OVCAR3 (cell line): ENCODE measurements around a stretch of chr11.

- RRBS = no CpG with 5 or more reads among the region's 4 CpGs
These were observed 63.5 kb upstream of the GRIK4 start for GRCh38 chr11:120447825-120448578.

DNA sequence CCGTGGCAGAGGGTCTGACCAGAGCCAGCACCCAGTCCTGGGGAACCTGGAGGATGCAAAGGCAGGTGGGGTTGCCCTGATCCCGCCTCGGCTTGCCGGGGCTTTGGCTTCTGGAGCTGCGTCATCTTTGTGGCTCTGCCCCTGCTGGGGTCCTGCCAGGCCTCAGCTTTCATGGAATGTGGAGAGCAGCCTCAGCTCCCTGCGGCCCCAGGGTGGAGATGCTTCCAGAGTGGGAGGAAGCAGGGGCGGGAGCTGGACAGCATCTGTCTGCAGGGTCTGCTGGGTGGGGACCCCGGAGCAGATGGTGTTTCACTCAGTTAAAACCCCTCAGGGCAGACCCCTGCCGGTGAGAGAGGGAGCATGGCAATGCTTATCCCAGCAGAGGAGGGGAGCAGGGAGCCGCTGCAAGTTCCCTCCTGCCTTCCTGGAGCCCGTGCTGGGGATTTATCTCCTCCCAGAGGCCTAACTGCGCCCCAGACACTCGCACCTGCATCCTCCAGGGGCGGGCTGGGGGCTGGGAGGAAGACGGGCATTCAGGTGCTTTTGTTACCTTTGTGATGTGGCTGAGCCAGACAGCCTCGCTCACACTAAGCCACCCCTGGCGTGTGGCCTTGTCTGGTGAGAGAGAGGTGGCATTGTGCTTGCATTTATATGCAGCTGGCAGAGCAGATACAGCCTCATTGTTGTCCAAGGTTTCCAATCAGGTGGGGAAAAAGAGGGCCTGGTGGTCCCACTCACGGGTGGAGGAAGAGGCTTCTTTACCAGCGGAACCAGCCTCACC, 15.7 kb downstream of the GRIK4 start:
- RRBS = 100% methylated on average over 1 of the region's 19 CpGs

DNA sequence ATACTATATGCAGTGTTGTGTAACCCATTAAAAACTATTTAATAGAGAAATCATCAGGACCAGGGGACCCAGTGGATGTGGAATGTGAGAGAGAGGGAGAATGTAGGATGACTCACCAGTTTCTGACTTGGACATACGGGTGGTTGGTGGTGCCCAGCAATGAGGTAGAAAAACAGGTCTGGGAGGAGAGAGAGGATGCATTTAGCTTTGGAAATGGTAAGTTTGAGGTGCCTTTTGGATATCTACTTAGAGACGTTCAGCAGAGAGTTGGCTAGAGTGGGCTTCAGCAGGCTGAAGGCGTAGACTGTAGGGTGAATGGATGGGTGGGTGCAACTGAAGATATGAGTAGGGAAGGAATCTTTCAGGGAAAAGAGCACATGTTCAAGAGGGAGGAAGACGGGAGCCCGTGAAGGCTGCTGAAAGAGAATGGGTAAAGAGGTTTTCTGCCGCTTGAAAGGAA, 111.8 kb upstream of the TBCEL start:
- RRBS = no CpG with 5 or more reads among the region's 6 CpGs

- RRBS = no CpG with 5 or more reads among the region's 18 CpGs
These were observed 839 bp downstream of the TBCEL start for GRCh38 chr11:121024370-121025512.

GRCh38 chr11:121358968-121359171, 66.3 kb downstream of the SC5D start:
- RRBS = no CpG with 5 or more reads among the region's 1 CpG

DNA sequence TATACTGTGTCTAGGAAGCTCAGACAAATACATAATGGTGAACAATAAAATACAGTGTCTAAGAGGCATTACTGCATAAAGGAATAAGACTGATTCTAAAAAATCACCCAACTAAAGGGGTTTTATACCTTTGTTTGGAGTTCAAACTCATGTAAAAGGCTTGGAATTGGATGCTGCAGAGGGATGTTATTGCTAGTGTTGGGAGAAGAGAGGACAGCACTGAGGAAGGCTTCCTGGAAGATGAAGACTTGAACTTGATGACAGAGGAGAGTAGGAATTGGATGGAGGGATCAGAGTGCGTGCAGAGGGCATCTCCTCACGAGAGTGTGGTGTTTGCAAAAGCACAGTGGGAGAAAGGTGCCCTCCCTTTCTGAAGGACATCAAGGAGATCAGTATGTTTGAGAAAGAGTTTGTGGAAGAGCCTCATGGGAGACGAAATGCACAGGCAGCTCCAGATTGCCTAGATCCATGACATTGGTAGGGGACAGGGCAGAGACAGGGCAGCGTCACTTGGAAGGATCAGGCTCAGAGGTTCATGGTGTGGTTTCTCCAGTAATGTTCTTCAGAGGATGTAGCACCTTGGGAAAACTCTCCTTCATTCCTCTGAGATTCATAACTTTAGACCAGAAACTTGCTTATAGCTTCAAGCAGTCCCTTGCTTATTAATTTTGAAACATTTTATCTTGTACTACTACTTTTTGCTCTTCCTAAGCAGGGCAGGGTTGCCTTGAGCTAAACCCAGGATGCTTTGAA, 44.0 kb downstream of the SORL1 start:
- RRBS = no CpG with 5 or more reads among the region's 4 CpGs

DNA sequence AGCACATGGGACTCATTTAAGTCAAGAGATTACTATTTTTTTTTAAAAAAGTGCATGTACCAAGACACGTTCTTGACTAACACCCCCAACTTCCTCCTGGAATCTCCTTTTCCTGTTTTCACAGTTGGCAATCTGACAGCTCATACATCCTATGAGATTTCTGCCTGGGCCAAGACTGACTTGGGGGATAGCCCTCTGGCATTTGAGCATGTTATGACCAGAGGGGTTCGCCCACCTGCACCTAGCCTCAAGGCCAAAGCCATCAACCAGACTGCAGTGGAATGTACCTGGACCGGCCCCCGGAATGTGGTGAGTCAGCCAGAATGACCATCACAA, 162.6 kb downstream of the SORL1 start:
- RRBS = 100% methylated on average over 1 of the region's 4 CpGs

DNA sequence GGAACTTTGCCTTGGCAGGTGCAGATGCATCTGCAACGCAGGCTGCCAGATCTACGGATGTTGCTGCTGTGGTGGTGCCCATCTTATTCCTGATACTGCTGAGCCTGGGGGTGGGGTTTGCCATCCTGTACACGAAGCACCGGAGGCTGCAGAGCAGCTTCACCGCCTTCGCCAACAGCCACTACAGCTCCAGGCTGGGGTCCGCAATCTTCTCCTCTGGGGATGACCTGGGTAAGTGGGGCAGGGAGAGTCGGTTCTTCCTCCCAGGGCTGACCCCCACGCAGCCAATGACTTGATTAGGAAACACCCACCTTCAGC, 175.4 kb downstream of the SORL1 start:
- RRBS = no CpG with 5 or more reads among the region's 9 CpGs

DNA sequence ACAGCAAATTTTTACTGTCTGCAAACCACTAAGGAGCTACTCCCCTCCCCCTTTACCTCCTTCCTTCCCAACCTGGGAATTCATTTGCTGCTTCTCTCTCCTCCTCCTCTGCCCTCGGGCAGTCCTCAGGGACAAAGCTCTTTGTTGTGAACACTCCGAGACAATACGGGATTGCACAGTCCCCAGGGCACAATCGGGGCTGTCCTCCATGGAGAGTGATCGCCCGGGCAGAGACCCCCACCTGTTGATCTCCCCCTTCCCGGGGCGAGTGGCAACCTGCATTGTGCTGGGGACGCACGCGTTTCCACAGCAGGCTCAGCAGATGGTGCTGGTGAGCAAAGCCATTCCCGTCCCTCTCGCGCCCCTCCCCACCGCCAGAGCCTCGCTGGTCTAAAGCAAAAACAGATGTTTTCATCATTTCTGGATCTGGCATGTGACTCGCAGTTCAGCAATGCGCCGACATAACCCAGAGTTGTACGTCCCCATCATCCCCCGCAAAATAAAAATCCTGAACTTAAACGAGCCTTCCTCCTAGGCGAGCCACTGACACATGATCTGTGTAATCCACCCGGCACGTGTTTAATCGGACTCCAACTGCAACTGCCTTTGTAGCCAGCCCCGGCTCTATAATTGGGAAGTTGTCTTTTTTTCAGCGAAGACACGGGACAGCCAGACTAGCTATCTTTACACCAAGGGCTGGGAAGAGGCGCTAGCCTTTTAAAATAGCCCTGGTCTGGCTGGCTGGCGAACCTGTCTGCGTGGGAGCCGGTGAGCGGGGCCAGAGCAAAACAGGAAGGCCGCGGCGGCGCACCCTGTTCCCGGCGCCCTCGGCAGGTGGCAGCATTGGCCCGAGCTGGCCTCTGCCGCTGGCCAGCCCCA, 203.5 kb downstream of the SORL1 start:
- RRBS = 10% methylated on average over 9 of the region's 43 CpGs

DNA sequence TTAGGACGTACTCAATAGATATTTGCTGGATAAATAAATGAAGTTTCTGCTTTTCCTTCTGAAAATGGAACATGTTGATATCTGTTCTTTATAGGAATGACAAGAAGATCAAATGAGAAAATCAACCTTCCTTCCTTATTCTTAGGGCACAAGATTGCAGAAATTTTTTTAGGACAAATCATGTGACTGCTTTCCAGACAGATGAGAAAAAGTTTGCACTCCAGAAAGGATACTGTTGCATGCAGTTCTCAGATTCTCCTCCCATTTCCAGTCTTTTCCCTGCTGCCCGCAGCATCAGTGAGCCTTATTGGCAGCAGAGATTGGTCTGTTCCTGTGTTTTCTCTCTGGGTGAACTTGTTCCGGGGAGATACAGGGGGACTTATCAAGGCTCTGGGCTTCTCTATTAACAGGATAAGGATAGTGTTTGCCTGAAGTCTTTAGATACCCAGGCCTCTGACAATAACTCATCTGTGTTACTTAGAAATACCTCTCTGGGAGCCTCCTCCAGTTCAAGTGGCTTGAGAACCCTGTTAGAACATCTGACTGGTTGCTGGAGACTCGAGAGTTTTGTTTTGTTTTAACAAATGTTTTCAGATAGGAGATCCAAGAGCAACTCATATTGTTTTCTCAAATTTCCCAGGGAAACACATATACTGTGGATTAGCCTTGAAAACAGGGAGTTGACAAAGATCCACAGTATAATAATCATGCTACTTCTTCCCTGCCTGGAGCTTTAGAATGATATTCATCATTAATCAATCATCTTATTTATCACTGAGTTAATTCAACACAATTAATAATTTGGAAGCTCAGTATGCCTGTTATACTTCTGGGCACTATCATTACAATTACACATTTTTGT, 154.6 kb downstream of the BLID start:
- RRBS = no CpG with 5 or more reads among the region's 4 CpGs

DNA sequence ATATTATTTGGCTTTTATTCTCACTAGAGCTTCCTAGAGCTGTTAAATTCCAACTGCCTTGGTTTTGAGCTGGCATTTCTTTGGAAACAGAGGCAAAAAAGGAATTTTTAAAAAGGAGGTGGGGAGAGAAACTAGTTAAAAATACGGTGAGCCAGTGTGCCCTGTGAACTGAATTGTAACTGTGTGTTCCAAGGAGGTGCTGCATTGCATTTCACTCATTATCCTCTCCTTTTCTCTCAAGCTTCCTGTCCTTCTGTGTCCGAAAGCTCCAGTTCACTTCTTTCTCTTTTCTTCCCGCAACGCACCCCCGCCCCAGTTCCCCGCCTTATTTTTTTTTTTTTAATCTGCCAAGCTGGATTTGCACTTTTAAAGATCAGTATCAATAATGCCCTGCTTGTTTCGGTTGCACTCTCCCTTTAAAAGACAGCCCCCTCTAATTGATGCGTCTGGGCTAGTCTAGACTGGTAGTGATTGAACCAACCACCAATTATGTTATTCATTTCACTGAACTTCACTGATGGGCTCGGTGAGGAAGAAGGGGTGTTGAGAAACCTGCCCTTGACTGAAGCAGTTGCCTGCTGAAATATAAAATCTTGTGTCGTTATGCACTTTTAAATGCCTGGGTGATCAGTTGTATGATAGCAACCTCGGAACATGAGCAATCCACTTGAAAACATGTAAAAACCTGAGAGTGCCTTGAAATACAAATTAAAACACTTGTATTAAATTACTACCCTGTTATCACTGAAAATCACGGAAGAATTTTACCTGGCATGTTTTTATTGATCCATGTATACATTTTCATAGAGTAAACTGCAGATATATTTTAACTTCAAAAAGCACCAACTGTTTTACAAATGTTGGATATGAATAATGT, 18.4 kb downstream of the BLID start:
- RRBS = no CpG with 5 or more reads among the region's 12 CpGs

DNA sequence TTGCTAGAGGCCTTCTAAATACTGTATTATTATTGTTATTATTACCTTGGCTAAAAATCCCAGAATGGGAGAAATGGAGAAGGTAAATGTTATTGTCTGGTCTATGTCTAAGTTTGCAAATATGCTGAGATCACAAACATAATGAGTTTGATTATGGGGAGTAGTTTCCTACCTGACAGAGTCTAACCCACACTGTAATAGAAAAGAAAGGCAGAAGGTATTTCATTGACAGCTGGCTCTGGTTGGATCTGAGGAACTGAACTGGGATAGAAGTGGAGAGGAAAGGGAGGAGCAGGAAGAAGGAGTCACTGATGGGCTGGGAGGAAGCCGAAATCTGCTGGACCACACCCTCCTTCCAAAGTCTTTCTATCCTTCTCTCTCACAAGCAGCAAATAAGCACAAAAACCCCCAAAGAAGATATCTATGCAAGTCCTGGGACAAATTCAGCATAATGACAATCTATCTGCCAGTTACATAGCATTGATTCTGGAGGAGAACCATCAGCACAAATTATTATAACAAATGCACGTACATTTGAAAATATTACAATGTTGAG, 11.7 kb downstream of the BLID start:
- RRBS = no CpG with 5 or more reads among the region's 2 CpGs

DNA sequence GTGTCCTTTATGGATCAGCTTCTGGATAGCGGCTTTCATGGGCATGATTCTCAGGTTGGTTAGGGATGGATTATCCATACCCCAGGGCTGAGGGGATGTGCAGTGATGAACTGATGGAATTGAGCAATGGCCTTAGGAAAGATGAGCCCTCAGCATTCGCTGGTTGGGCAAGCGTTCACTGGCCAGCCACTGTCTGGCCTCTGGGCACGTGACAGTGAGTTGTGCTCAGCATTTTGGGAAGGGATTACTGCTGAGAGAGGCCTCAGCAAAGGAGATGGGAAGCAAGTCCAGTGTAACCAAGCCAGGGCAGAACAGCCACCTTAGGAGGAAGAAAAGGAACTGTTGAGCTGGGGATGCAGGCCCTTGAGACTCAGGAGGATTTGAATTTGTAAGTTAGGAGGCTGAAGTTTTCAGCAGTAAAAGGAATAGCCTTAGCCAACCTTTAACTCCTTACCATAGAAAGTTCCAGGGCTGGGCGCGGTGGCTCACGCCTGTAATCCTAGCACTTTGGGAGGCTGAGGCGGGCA, 17.4 kb downstream of the UBASH3B start:
- RRBS = no CpG with 5 or more reads among the region's 8 CpGs

- RRBS = no CpG with 5 or more reads among the region's 8 CpGs
These were observed 61.6 kb downstream of the UBASH3B start for GRCh38 chr11:122716948-122717632.

DNA sequence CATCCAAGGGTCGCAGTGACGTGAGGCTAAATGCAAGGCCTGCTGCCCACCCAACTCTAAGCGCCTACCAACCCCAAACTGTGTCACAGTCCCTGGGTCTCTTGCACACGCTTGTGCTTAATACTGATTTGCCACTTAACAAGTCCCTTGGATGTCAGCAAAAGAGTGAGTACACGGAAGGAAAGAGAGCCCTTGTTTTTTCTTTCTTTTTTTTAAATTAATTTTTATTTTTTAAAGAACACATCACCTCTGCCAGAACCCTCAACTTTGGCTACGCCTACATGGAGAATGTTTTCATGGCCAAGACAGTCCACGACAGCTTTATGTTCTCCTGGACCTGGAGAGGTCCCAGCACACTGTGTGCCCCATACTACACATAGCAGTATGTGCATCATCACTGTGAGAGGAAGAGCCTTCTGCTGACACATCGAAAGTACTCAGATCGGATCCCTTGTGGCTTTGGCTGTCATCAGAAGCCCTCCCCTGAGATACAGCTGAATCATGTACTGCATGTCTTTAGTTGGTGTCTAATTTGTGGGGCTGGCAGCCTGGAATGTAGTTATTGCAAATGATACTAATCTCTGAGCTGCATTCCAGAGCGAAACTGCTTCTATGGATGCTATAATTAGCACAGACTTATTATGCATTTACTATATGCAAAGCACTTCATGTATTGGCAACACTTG, 89.5 kb upstream of the CRTAM start:
- RRBS = no CpG with 5 or more reads among the region's 10 CpGs

- RRBS = no CpG with 5 or more reads among the region's 6 CpGs
These were observed 11.9 kb downstream of the CRTAM start for GRCh38 chr11:122850119-122850710.

DNA sequence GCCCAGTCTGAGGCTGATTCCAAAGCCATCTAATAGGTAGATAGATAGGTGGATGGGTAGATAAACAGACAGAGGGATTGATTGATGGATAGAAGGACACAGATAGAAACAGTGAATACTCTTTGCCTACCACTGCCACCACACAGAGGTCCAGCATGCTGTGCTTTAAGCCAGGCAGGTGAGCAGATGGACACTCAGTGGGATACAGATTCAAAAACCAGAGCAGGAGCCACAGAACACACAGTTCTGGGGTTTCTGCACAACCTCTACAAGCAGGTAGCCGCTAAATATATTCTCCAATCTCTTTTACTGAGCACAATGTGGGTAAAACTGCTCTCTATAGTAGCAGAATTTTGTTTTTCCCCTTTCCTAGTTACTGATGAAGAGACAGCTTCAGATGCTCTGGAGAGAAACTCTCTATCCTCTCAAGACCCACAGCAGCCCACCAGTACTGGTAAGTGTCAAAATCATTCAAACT, 20.4 kb upstream of the JHY start:
- RRBS = no CpG with 5 or more reads among the region's 1 CpG

DNA sequence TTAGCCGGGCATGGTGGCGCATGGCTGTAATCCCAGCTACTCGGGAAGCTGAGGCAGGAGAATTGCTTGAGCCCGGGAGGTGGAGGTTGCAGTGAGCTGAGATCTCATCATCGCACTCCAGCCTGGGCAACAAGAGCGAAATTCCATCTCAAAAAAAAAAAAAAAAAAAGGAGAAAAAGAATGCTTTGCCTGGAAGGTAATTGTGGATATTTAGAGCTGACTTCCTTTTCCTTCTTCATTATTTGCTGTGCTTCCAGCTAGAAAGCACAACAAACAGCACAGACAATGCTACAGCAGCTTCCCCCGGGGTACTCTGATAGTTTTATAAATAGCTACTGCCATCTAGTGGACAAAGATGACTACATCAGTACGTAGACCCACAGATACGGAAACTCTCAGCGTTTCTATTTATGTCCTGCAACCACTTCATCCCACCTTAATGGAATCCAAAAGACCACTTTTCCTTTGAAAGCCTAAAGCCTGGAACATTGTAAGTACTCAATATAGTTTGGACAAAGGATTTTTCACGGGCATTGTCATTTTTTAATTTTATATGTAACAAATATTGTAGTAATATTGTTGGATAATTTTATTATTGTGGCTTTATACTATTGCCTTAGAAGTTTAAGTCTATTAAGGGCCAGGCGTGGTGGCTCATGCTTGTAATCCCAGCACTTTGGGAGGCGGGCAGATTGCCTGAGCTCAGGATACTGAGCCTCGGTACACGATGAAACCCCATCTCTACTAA, 7.6 kb downstream of the HSPA8 start:
- RRBS = no CpG with 5 or more reads among the region's 15 CpGs

GRCh38 chr11:123055107-123055849, 6.7 kb downstream of the HSPA8 start:
- RRBS = no CpG with 5 or more reads among the region's 6 CpGs

- RRBS = no CpG with 5 or more reads among the region's 3 CpGs
These were observed 6.0 kb downstream of the HSPA8 start for GRCh38 chr11:123055850-123056407.